Trachea (tissue), 1 donor: ENCODE data around the gene TCF20.

DNA sequence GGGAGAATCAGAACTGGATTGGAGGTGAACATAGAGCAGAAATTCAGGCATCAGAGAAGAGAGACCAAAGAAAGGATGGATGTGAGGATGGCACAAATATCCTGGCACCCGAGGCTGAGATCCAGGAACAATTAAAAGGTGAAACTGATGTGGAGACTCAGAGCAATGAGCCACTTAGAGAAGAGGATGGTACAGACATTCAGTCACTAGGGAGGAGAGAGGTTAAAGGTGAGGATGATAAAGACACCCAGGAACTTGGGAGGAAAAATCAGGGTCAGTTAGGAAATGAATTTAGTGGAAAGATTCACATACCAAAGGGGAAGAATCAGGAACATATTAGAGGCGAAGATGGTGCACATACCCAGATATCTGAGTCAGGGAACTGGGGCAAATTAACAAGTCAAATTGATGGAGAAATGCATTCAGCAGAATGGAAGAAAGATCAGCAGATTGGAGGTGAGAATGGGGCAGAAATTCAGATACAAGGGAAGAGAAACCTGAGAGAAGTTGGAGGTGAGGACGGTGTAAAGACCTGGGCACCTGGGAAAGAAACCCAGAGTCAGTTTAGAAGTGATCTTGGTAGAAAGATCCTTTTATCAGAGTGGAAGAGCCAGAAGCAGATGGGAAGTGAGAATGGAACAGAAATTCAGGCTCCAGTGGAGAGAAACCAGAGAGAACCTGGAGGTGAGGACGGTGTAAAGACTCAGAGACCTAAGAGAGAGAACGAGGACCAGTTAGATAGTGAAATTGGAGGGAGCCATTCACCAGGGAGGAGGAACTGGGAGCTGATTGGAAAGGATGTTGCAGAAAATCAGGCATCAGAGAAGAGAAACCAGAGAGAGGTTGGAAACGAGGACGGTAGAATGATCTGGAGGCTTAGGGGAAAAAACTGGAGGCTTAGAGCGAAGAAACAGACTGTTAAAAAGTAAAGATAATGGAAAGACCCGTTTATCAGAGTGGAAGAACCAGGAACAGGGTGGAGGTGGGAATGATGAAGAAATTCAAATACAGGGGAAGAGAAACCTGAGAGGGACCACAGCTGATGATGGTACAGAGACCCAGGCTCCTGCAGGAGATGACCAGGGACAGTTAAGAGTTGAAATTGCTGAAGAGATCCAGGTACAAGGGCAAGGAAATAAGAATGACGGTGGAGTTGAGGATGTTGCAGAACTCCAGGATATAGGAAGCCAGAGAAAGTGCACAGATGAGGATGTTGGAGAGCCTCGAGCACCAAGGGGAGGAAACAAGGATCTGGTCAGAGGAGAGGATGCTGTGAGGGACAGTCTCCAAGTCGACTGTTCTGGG is 3.7 kb upstream of the MEI1 start:
- PRO-cap: no peak

- PRO-cap: no peak
Measured at GRCh38 chr22:41904547-41905517, 10.0 kb downstream of the SHISA8 start.

DNA sequence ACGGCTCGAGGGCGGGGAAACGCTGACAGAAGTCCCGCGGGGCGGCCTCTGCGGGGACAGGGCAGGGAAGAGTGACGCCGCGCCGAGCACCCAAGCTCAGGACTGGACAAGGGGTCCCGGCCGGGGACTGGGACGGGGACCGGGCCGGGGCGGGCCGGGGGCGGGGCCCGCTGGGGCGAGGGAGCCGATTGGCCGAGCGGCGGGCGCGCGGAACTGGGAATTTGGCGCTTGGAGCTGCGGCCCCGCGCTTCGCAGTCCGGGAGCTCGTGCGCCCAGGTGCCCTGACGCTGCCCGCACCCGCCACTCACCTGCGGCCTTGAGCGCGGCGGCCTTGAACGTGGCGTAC is 4.8 kb downstream of the SHISA8 start:
- PRO-cap: unidirectional peak, plus-strand start at position 218 of the sequence

- PRO-cap: no peak
Measured at GRCh38 chr22:42072437-42073052, 1.5 kb upstream of the PHETA2 start.

GRCh38 chr22:42085484-42086547 is 4.8 kb downstream of the NDUFA6 start:
- PRO-cap: no peak

DNA sequence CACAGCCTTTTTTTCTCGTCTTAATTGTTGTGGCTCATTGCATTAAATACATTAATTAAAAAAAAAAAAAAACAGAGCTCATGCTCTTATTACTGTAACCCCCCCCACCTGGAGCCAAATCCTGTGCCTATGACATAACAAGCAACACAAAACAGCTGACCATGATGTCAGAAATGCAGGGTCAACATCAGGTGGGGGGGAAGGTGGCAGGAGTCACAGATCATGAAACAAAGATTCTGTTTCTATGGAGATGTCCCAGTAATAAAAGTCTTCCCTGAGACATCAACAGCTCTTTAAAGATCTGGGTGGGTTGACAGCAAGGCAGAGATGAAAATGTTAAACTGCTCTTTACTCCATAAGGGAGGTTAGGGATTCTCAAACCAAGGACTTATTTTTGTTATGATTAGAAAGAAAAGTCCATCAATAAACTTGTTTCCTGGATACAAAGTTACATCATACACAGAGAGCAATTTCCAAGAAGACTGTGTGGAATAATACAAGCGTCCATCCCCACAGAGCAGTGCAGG is 42.6 kb upstream of the CYP2D6 start:
- PRO-cap: no peak

- PRO-cap: unidirectional peak, minus-strand start at chr22:42270292; bidirectional peak, plus-strand start at chr22:42270798, minus-strand start at chr22:42270622
Measured at GRCh38 chr22:42270106-42271062, at the start of gene TCF20. TCF20 (minus strand) TSS chr22:42270653.

DNA sequence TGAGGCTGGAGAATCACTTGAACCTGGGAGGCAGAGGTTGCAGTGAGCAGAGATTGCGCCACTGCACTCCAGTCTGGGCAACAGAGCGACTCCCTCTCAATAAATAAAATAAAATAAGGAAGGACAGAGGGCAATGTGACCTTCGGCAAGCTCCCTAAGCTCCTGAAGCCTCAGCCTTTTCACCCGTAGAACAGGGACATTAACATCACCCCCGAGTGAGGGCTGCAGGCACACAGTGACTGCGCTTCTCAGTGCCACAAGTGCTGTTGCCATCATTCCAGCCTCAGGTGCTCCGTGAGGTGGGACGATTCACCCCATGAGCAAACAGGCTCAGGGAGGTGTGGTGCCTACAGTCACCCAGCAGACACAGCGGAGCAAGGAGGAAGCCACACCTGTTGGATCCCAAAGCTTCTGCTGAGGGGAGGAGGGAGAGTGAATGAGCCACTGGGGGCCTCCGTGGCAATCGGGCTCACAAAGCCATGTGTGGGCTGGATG is 9.0 kb upstream of the TCF20 start:
- PRO-cap: no peak

DNA sequence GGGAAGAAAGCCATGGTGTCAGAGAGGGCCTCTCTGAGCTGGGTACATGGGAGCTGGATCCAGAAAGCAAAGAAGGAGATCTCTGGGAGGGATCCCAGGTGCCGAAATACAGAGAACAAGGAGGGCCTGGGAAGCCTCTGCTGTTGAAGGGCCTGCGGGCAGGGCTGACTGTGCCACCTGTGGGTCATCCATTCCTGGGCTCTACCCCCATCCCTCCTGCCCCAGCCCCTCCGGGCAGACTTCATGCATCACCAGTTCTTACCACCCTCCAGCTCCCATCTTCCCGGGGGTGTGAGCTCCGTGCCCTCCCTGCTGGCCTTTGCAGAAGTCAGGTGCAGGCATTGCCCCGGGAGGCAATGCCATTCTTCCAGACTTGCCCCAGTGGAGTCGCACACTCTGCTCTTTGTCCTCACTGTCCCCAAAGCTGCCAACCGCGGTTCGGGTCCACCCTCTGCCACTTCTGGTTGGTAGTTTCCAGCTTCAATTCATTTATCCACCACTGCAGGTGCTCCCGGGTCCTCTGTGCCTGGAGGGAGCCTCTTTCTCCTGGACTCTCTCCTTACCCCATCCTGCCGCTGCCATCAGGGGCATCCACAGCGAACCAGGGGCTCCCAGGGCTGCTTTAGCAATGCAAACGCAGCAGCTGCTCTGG is 28.2 kb downstream of the NFAM1 start:
- PRO-cap: no peak

GRCh38 chr22:42437379-42438375 is 5.5 kb upstream of the NFAM1 start:
- PRO-cap: no peak

- PRO-cap: no peak
Measured at GRCh38 chr22:42443904-42445131, 12.1 kb upstream of the NFAM1 start.

DNA sequence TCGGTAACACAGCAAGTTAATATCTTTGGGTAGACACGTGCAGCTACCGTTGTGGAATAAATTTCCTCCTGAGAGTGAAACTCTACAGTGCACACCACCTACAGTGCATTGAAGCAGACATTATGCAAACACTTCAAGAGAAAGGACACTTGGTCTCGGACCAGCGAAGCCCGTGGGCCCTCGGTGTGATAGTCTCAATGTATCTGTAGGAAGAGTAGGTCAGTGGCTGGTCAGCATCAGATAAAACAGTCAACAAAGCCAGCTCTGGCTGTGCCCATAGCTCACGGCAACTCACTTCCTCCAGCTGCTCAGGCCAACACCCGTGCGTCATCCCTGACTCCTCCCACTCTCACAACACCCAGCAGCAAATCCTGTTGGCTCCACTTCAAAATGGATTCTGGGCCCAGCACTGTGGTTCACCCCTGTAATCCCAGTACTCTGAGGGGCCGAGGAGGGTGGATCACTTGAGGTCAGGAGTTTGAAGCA is 14.4 kb upstream of the SERHL2 start:
- PRO-cap: unidirectional peak, plus-strand start at position 388 of the sequence

GRCh38 chr22:42581391-42581835 is 27.7 kb downstream of the SERHL2 start:
- PRO-cap: no peak

DNA sequence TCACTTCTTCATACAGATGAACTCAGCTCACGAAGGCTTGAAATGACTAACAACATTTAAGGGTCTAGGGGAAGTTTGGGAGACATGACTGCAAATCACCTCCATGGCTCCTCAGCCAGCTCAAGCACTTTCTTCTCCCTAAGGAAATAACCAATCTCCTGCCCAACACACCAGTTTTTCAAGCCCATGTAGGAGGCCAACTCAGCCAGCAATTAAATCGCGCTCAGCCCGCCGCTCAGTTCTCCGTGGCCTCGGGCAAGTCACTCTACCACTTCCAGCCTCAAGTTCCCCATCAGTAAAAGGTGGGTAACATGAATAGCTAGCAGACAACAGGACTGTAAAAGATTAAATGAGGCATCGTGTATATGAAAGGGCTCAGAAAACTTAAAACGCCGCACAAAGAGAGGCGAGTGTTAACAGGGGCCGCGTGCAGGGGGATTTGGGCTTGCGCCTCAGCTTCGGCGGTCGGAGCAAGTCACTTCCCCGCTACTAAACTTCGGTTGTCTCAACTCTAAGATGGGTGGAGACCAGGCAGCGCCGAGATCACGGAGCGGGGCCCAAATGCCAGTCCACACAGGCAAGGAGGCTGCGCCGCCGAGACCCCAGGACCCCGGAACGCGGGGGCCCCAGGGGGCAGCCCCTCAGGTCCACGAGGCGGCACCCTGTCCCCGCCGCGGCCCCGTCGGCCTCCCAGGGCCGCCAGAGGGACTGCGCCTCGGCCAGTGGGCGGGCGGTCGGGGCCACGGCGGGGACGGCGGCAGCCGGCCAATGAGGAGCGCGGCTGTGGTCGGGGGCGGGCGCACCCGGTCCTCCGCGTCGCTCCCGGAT is 569 bp downstream of the POLDIP3 start:
- PRO-cap: unidirectional peak, plus-strand start at position 567 of the sequence; bidirectional peak, plus-strand start at position 722 of the sequence, minus-strand start at position 695 of the sequence

DNA sequence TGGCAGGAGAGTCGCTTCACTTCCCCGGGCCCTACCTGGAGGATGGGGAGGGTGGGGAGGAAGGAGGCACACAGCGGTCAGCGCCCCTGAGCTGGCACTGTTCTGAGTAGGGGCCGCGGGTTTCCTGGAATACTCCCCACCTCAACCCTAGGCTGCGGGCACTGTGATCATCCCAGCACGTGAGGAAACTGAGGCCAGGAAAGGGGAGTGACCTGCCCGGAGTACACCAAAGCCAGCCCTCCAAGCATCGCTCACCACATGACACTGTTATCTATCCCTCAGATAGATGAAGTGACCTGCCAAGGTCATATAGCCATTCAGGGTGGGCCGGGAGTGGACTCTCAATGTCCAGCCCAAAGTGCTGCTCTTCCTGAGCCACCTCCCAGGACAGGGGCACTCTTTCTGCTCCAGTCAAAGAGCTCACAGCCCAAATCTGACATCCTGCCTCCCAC is 3.4 kb upstream of the ATP5MGL start:
- PRO-cap: no peak

DNA sequence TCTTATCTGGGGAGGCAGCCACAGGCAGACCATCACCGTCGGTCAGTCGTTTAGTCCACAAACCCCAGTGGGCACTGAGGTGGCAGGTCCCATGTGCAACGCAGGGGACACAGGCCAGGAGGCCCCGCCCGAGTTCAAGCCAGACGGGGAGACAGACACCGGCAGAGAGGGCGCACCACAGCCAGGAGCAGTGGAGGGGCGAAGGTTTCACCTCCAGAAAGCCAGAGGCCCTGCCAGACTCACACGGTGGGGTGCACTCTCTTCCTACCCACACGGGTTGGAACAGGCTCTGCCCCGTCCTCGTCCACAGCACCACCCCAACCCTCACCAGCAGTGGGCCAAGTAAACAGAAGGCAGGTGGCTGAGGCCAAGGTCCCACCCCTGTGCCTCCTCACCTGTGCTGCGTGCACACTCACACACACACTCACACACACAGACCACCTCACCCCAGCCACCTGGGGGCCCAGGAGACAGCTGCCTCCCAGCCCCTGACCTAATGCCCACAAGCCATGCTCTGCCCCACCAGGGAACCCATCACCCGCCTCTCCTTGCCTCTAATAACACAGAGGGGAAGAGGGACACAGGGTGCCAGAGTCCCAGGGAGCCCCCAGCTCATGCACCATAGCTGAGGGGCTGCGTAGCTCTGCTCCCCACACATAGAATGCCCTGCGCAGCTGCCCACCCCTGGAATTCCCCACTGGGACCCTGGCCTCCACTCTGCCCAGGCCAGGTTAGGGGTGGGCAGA is 3.2 kb downstream of the CYB5R3 start:
- PRO-cap: bidirectional peak, plus-strand start at position 349 of the sequence, minus-strand start at position 314 of the sequence

GRCh38 chr22:42646543-42647557 is 2.3 kb downstream of the CYB5R3 start:
- PRO-cap: bidirectional peak, plus-strand start at chr22:42646737, minus-strand start at chr22:42646679

DNA sequence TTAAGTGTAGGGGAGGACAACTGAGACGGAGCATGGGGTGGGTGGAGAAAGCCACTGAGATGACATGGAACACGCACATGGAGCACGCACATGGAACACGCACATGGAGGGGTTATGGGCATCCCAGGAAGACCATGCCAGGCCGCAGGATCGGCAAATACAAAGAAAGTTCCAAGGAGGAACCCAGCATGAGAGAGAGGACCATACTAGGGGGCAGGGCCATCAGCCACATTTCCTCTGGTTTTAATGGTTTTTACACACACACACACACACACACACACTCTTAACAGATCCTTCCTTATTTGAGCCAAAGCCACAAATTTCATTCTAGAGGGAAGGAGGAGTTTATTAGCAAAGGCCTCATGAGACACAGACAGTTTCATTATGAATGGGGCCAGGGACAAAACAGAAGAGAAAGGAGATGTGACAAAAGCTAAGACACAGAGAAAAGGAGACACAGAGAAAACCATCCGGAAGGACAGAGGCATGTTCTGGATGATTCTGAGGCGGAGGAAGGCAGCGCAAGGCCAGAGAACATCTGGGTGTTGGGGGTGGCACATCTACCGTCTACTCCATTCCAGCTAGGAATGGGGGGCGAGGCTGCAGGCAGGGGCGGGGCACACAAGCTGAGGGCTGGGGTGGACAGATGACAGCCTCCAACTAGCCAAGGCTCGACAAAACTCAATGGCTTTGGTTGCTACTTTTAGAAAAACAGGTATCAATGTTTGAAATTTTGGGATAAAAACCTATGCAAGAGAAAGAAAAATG is 32.2 kb upstream of the ARFGAP3 start:
- PRO-cap: no peak

DNA sequence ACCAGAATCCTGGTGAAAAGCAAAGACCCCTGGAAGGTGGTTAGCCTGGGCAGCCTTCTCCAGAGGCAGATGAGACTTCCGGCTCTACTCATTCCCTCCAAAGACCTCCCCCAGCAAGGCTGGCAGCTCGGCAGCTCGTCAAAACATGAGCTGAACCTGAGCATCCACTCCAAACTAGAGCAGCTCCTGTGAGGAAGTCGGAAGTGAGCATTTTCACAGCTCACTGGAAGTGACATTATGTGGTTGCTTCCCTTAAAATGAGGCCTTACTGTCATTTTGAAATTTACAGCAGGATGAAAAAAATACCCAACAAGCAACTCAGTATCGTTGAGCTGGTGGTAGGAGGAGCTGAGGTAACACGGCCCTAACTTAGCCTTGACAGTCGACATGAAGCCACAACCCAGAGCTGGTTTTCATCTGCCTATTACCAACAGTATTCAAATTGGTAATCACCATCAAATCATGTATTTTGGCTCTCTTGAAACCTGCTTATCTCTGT is 38.0 kb upstream of the ARFGAP3 start:
- PRO-cap: no peak

GRCh38 chr22:42901677-42902306 is 44.7 kb upstream of the ARFGAP3 start:
- PRO-cap: no peak